LHCN-M2 (cell line): Measurements from ENCODE around the gene DPM3.

GRCh38 chr1:154866981-154867982 lies 2.8 kb downstream of the KCNN3 start:
- RAMPAGE, long total RNA = no peak

DNA sequence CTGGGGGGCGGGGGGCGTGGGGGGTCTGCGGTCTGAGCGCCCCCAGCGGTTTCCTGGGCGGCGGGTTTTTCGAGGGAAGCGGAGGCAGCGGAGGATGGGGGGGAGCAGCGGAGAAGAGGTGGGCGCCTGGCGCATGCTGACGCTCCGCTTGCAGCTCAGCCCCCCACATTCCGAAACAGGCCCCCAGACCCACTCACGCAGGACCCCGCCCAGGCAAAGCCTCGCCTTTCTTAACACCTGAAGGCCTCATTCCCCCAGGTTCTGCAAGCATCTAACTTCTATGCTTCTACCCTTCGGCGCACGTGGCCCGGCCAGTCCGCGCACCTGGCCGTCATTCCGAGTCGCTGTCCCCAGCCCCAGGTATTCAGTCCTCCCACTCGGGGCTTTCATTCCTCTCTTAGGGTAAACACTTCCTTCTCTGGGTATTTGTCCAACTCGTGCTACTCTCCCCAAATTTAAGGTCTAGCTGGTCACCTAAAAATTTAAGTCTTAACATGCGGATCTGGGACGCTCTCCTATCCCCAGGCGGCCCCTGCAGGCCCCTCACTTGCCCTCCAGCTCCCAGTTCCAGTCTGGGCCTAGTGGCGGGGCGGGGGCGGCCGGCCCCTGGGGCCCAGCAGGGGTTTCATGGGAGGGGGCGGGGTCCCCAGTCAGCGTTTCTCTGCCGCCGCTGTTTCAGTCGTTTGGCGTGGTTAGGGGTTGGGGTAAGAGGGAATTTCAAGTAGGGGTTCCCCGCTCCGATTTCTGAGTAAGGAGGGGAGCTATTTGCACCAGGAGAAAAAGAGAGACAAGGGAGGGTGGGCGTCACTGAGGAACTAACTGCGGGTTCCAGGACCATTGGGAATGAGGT lies 2.8 kb upstream of the ZBTB7B start:
- RAMPAGE, long total RNA = no peak

DNA sequence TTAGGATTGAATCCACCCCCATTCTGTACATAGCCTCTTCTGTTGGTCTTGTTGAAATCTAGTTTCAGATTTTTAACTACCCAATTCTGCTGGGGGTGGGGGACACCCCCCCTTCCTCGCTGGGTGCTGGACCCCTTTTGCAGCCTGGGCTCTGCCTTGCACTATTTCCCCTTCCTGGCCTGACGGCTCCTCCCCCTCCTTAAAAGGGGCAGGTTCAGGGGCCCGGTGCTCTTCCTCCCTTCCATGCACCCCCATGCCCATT lies 15.2 kb downstream of the ZBTB7B start:
- RAMPAGE, long total RNA = no peak

GRCh38 chr1:155019396-155020124 lies 14.0 kb downstream of the DCST2 start:
- RAMPAGE, long total RNA = no peak

GRCh38 chr1:155037059-155037475 lies 3.4 kb downstream of the DCST1 start:
- RAMPAGE, long total RNA = no peak

GRCh38 chr1:155038411-155038929 lies 4.8 kb downstream of the DCST1 start:
- RAMPAGE, long total RNA = no peak

- RAMPAGE, long total RNA = no peak
Observed at GRCh38 chr1:155057898-155058536, 5.5 kb upstream of the EFNA4 start.

DNA sequence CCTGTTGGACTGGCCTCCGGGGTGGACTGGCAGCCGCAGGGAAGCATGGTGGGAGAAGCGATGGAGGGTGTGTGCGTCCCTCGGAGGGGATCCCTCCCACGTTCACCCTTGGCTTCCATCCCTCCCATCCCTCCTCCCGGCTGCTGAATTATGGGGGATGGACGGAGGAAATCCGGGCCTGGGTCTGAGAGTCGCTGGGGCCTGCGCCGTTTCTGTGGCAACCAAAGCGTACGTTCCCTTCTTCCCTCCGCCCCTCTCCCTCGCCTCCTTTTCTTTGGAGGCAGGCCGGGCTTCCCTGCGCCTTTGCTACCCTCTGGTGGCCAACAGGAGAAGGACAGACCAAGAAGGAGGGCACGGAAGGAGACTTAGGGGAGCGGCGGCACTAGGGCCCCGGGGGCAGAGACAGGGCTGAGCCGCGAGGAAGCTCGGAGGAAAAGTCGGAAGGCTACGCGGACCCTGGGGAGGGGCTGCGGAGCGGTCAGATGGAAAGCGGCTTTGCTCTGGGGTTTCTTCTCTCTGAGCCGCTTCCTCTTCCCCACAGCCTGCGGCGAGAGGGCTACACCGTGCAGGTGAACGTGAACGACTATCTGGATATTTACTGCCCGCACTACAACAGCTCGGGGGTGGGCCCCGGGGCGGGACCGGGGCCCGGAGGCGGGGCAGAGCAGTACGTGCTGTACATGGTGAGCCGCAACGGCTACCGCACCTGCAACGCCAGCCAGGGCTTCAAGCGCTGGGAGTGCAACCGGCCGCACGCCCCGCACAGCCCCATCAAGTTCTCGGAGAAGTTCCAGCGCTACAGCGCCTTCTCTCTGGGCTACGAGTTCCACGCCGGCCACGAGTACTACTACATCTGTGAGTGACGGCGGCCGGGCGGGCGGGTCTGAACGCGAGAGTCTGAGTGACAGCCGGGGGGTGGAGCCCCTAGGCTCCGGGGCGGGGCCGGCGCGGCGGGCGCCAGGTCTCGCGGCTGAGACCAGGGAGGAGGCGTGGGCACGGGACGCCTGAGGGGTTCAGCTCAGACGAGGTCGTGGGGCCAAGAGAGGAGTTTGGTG lies 6.2 kb downstream of the EFNA3 start:
- RAMPAGE, long total RNA = no peak

DNA sequence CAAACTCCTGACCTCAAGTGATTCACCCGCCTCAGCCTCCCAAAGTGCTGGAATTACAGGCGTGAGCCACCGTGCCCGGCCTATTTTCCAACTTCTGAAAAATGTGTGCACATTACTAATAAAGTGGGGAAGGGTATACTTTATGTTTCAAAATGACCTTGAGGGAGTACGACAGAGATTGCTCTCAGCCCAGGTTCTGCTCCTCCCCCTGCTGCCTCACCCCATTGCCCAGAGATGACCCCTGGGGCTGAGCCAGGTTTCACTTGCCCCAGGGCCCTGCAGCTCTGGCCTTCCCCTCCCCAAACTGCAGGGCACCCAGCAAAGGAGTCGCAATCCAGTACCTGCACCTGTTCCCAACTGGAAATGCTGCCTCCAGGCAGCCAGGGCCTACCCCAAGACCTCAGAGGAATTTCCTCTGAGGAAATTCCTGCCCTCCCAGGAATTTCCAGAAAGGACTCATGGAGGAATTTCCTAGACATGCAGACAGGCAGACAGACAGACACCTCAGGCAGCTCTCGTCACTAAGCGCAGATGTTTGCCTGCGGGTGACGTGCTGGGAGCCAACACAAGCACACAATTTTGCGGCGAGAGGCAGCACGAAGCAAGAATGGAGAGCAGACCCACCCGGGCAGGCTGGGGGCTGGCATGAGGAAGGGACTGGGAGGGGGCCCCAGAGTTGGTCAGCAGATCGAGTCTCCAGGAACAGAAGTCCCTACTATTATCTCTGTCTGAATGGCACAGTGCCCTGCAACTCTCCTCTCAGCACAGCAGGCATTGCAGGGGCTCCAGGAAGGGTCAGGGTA lies 3.1 kb upstream of the EFNA1 start:
- RAMPAGE, long total RNA = no peak

DNA sequence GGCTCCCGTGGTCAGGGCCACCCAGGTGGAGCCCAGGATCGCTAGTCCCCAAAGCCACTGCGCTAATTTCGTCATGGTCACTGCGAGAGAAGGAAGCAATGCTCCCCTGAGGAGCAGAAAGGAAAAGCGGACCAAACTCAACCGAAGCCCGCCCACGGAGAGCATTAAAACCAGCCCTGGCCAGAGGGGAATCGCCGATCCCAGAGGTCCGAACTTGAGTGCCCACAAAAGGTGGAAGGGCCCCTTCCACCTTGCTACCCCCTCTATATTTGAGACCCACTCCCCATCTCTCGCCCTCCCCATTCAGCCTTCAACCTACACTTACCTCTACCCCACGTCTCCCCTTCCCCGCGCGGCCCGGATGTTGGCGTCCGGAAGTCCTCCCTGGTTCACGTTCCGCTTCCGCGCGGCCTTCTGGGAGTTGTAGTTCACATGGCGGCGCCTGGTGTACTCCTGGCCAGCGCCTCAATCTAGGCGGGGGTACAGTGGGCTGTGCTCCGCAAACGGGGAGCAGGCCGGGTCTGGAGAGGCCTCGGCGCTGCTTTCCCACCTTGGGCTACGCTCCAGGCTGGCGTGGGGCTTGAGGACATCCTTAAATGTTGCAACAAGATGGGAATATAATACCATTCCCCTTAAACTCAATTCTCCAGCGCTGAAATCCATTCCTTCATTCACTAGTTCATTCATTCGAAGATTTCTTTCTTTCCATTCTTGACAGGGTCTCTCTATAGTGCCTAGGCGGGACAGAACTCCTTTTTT lies at the start of gene DPM3:
Gene DPM3, minus strand, starts transcription at position 366 of the 759 bp plus-strand sequence.
- RAMPAGE, long total RNA = no peak

DNA sequence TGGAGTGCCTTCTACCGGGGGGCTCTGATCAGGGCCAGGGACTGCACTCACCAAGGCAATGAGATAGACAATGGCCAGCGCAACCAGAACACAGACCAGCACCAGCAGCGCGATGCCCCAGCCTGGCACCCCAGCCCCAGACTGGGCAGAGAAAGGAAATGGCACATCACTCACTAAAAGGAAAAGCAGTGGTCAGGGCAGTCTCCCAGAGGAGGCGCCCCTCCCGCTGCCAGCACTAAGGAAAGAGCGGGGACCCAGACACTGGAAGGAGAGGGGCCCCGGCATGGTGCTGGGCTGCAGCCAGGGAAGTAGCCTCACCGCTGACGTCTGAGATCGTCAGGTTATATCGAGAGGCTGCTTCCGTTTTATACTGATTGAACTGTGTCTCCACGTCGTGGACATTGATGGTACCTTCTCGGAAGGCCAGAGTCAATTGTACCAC lies 13.8 kb downstream of the TRIM46 start:
- RAMPAGE, long total RNA = no peak

DNA sequence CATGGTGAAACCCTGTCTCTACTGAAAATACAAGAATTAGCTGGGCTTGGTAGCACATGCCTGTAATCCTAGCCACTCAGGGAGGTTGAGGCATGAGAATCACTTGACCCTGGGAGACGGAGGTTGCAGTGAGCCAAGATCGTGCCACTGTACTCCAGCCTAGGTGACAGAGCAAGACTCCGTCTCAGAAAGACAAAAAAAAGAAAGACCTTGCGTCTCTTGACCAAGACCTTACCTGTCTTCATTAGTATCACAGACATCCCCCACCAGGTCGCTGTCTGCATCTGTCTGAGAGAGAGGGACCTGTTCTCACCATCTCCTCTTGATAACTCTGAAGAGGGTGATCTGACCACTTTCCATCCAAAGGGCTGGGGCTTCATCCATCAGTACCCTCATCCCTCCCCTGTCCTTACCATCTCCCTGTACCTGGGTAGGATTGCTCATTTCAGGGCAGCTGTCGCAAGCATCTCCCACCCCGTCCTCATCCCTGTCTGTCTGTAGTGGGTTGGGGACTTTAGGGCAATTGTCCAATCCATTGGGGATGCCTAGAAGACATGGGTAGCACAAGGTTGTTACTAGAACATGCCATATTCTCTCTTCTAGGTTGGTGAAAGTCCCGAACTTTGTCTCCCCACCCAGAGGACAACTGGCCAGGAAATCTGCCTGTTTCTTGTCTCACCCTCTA lies 8.0 kb downstream of the THBS3 start:
- RAMPAGE, long total RNA = no peak

DNA sequence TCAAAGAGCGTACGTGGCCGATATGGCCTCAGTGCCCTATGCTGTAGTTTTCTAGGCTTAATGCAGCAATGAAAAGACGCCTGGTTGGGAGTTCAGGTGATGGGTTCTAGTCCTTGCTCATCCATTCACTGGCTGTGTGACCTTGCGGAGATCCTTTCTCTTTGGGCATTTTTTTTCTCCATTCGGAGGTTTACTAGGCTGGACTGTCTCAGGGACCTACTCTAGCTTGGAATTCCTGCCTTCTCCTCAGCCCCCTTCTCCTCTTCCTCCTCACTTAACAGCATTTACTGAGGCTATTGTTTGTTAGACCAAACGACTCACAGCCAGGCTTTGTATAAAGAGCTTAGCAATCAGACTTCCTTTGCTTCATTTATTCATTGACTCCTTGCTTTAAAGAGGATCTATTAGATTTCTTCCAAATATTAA lies 973 bp downstream of the MTX1 start:
- RAMPAGE, long total RNA = no peak

DNA sequence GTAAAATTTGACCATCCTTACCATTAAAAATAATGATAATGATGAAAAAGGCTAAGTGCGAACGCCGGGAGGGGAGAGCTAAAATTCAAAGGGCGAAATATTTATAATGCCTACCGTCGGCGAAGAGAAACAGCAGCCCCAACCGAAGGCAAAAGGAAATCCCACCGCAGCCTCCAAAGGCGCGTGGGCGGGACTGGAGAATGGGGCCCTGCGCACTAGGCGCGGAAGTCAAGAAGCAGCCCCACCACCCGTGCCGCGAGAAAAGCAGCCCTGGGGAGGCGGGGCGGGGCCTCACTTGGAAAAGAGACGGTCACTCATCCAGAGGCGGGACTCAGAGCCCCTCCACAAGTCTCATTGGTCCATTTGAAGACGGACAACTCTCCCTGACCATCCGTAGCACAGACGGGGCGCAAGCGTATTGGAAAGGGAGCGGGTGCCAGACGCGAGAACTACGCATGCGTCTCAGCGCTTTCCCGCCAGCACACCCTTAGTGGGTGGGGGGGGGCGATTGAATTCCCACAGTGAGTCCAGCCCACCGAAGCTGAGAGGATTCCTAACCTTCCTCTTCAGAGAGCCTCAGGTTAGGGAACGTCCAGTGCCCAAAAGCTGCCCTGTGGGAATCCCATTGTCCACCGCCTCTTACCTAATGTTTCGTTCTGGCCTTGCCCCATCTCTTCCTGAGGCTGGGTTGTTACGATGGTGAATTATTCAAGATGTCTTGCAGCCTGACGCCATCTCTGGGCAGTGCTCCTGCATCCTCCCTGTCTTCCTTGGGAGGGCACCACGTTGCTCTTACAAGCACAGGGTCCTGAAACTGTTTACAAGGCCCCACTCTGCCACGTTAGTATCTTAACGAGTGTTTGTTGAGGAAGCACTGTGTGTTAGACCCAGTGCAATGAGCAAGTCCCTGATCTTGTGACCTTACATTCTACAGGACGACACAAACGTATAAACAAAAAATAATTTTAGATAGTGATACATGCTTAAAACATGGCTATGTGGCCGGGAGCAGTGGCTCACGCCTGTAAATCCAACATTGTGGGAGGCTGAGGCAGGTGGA lies 13.5 kb downstream of the GBA1 start:
- RAMPAGE, long total RNA = no peak

DNA sequence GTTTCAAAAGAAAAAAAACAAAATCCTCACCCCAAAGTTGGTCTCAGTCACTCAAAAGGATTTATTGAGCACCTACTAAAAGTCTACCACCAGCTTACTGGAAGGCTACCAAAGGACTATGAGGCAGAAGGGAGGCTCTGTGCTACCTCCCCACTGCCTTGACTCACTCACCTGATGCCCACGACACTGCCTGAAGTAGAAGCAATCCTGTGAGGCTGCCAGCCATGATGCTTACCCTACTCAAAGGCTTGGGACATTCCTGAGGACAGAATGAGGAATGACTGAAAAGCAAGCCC lies 642 bp downstream of the GBA1 start:
- RAMPAGE, long total RNA = no peak

DNA sequence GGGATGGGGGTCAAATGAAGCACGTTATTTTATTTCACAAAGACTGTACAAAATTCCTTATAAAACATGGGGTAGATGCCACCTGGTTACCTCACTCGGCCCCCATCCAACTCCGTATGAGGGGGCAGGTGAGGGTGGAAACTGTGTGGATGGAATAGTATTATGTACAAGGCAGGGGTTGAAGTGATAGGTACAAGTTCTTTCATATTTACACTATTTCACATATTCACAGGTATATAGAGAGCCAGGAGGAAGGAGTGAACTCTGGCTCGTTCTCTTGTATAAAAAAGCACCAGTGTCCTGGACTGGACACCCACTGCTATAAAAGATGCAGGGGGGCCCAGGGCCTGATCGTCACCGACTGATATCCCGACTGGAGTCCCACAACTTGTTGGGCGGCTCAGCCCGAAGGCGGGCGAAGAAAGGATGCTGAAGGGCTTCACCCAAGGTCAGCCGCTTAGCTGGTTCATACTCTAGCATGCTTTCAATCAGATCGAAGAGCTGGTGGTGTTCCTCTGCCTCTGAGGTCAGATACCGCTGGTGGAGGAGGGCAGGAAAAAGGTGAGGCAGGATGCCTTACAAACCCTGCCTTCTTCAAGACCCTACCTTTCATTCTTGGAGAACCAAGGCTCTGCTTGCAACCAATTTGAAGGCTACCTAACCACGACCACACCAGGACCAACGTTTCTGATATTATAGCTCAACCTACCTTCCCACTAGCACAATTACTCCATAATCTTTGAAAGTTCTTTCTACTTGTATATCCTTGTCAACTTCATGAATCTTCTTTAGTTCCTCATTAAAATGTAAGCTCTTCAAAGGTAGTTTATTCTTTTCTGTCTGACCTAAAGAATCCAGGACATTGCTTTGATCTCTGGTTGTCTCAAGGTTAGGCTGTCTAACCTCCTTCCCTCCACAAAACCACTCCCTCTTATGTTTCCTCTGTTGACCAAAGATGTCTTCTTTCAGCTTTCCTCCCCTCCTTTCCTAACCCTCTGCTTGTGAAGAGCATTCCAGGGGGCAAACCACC lies 1.0 kb upstream of the SCAMP3 start:
- RAMPAGE, long total RNA = no peak

GRCh38 chr1:155321917-155322557 lies 1.3 kb downstream of the RUSC1 start:
- RAMPAGE, long total RNA = no peak

GRCh38 chr1:155335562-155336078 lies 14.9 kb downstream of the RUSC1 start:
- RAMPAGE, long total RNA = no peak

DNA sequence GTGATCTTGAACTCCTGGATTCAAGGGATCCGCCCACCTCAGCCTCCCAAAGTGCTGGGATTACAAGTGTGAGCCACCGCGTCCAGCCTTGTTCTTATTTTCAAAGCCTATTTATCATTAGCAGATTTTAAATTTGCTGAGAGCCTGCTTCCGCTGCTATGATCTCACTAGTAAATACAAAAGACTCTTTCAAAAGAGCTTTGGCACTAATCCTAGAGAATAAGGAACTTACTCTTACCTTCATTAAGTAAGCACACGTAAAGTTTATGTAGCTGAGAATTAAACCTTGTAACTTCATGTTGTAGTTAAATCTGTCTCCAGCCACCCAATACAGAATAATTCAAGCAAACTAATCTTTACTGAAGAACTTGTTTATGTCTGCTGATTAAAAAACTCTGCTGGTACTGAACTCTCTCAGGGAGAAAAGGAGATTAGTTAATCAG lies 72.2 kb downstream of the RUSC1 start:
- RAMPAGE, long total RNA = no peak

- RAMPAGE, long total RNA = no peak
Observed at GRCh38 chr1:155637079-155637477, 27.1 kb downstream of the MSTO1 start.